Left lung (tissue), 1 donor: ENCODE results near the genes ARFGEF2 and KCNB1.

GRCh38 chr20:48768920-48770017 is 58.5 kb downstream of the PREX1 start:
- PRO-cap: unidirectional peak, minus-strand start at chr20:48769910

GRCh38 chr20:48782639-48783489 is 44.9 kb downstream of the PREX1 start:
- PRO-cap: no peak

GRCh38 chr20:48921105-48921854 is at the start of gene ARFGEF2:
Gene ARFGEF2 (plus strand): TSS chr20:48921711.
- PRO-cap: bidirectional peak, plus-strand start at chr20:48921173, minus-strand start at chr20:48921047; bidirectional peak, plus-strand start at chr20:48921736, minus-strand start at chr20:48921644

- PRO-cap: no peak
Observed at GRCh38 chr20:48953513-48953962, 32.0 kb downstream of the ARFGEF2 start.

DNA sequence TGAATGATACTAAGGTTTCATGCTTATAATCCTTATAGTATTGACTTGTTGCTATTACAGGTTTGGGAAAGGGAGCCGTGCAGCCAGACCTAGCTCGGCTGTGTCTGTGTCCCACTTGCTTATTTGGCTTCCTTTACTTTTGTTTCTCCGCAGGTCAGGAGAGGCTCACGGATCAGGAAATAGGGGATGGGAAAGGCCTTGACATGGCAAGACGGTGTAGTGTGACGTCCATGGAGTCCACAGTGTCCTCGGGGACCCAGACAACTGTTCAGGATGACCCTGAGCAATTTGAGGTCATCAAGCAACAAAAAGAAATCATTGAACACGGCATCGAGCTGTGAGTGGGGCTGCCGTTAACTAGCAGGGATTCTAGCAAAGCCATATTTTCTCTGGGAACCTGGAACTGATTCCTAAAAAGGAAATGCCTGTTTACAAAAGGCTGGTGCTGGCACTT is 54.4 kb downstream of the ARFGEF2 start:
- PRO-cap: no peak

DNA sequence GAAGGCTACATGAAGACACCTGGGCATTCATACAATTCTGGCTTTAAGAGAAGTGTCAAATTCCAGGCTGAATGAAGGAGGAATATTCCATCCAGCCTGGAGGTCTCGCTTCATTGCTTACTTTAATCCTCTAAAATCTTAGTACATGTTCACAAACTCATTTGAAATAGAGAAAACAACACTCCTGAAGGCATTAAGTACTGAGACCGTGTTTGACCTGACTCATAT is 21.0 kb downstream of the ZNFX1 start:
- PRO-cap: no peak

- PRO-cap: no peak
Observed at GRCh38 chr20:49482488-49482847, at the start of gene KCNB1. Gene KCNB1 (minus strand): TSS chr20:49482668.

DNA sequence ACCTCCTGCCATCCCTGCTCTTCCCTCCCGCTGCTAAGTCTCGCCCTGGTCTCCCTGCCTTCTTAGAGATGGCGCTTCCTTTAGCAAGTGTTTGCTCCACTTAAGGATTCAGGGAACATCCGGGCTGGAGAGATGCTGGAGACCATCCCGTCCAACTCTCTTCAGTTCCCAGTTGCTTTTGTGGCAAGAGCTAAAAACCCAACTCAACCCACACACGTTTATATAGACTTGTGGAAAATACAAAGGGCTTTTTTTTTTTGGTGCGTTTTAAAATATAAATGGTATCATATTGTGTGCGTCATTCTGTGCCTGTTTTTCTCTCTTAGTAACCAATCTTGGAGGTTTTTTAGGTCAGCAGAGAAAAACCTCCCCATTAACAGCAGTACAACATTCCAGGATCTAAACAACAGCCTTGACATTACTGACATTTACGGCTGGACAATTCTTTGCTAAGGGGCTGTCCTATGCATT is 20.3 kb upstream of the PTGIS start:
- PRO-cap: no peak

DNA sequence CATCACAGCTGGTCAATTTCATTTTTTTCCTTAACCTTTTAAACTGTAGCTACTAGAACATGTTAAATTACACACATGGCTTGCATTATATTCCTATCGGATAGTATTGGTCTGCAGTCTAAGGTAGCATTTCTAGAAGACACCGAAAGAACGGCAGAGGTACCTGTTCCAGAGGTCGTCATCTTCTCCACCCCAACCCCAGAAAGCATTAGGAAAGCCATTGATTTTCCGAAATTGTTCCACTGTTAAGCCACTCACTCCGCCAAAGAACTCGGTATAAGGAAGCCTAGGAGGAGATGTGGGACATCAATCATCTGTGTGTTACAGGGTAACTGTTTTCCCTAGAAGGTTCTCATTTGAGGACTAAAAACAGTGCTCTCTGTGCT is 71.6 kb upstream of the PTGIS start:
- PRO-cap: no peak

DNA sequence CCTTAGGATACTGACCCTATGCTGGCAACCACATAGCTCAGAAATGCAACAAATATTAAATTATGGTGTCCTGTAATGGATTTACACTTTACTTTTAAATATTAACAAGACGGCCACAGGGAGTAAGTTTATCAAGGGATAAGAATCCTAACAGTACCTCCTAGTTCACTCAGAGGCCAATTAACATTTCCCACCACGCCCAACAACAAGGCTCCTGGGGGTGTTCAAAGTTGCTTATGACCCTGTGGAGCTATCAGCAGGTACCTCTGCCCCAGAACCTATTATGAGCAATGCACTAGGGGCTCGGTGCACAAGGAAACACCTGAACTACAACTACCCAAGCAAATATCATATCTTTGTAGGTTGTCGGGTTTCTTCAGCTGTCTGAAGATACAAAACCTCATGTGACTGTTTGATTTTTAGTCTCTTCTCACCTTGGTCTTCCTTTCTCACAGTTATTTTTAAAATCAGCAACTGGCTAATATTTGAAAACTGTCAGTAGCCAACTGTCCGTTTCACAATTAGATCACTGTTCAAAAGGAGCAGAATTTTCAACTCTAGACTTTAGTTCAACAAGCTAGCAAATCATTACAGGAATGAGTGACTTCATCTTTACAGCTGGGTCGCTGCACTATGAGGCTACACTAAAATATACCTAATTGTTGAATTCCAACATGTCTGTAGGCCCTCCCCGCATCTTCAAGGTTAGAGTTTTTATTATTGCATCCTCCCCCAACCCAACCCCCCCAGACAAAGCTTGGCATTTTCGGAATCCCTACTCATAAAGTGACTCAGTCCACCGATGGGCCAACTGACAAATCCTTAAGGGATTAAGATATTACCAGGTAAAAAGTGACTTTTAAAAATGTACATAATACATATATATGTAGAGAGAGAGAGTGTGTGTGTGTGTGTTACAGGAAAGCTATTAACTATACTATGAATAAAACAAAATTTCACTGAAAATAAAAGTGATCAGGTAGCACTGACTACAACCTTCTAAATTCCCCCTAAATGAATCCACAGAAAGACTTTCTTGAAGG is 38.1 kb downstream of the B4GALT5 start:
- PRO-cap: unidirectional peak, minus-strand start at position 704 of the sequence

GRCh38 chr20:49766951-49767543 is 45.6 kb upstream of the SLC9A8 start:
- PRO-cap: no peak

DNA sequence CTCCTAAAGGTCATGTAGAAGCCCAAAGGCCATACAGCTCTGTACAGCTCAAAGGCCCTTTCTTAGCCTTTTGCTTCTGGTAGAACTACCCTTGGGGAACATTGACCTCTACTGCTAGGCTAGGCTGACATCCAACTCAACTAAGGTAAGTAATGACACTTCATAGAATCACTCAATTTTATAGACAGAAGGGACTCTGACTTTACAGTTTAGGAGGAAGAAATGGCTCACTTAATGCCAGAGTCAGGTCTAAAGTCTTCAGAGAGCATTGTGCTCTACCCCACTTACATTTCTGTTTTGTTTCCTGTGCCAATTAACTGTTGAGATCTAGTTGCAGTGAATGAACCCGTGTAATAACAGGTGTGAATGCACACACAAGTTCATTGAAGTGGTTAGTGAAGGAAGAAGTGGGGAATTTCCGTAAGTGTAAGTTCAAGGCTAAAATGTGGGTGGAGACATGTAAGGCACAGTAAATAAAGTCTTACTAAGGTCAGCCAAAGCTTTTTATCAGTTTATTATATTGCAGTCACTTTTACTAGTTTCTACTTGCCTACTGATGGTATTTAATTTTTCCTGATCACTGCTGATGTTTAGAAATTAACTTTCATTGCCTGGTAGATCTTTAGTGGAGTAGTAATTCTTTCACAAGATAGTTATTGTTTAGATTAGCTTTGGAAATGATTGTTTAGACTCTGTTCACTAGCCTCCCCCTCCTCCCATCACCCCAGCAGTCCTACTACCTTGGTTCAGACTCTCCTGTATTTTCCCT is 10.9 kb downstream of the SLC9A8 start:
- PRO-cap: no peak

DNA sequence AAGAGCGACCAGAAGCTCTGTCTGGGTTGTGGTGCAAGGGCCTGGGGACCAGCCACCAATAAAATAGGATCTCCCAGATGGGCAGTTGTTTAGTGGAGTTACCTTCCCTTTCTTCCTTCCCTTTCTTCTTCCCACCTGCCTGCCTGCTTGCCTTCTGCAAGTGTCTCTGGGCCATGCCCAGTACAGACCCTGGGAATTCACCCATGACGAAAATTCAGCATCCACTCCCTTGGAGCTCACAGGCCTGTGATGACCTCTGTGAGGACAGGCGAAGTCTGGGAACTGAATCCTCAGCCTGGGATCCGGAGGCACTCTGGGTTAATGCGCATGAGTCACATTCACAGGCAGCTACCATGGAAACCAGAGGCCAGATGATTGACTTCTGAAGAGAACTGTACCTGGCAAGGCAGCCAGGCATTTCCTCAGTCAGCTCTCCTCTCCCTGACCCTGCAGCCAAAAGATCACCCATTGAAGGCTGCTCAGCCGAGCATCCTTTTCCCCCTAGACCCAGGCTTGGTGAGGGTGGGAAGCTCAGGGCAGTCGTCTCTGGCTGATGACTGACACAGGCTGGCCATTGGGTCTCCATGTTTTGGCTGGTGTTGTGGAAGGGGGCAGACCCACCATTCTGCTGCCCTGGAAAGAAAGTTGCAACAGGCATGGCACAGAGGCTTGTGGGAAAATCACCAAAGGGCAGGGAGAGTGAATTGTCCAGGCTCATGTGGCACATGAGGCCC is 41.1 kb downstream of the SLC9A8 start:
- PRO-cap: no peak

- PRO-cap: no peak
Observed at GRCh38 chr20:49928692-49929178, 7.5 kb upstream of the RNF114 start.

GRCh38 chr20:49942547-49942920 is 6.3 kb downstream of the RNF114 start:
- PRO-cap: no peak

DNA sequence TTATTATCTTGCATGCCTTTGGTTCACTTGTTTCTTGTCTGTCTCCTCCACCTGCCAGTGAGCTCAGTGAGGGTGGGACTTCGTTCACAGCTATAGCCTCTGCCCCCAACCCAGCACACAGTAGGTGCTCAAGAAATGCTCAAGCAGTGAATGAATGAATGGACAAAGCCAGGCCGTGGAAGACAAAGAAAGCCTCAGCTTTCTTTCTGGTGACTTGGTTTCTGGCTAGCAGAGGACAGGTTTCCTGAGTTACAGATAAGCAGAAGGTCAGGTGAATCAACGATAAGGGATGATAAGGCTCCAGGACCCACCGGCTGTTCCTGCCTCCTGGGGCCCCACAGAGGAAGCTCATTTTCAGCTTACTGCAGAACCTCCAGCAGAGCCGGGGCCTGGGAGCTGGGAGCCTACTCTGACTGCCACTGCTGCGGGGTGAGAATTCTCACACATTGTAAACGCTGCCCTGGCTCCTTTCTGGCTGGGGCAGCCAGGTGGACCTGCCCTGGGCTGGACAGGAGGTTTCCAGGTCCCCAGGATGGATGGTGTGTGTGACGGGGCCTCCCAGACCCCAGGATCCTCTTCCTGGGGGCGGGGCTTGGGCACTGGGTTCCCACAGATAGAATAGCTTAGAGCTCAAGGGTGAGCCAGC is 29.8 kb downstream of the SNAI1 start:
- PRO-cap: no peak

DNA sequence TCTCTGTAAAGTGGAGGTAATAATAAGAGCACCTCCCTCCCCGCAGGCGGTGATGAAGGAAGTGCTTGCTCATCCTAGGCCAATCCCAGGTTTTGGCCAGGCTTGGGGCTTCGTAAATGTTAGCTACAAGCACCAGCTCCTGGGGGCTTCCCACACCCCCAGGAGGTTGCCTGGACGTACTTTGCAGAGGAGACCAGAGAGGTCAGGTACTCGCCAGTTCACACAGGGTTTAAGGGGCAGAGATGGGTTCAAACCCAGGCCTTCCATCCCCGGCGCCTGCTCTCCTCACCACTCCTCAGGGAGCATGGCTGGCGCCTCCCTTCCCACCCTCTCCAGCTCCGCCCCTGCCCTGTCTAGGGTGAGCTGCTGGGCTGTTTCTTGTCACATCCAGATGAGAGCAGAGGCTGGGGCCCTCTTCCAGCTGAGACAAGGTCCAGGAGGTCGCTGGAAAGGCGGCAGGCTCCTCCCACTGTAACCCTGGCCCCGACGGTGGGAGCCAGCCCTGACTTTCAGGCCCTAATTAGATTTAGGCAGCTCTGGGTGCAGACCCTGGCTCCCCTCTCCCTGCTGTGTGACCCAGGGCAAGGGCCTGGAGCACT is 33.1 kb downstream of the SNAI1 start:
- PRO-cap: no peak

- PRO-cap: no peak
Observed at GRCh38 chr20:50081528-50082523, 31.1 kb downstream of the UBE2V1 start.

DNA sequence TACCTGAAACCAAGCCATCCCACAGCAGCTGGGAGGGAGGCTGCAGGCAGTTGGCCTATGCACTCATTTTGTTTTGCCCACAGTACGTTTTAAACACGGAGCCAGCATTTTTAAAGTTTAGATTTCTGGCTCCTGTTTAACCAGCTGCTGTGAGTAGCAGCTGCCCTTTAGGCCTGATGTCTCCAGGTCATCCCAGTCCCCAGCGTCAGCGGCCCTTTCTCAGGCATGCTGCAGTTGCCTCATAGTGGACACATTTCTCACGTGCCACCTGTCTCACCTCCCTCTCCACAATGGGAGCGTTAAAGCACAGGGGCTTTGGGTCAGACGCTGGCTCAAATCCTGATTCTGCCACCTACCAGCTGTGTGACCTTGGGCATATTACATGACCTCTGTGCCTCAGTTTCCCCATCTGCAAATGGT is 8.1 kb upstream of the UBE2V1 start:
- PRO-cap: no peak

- PRO-cap: unidirectional peak, minus-strand start at chr20:50123001
Observed at GRCh38 chr20:50122841-50123546, 10.0 kb upstream of the UBE2V1 start.